Tibial artery (tissue), 1 donor: ENCODE results near the genes CYP2A13, CYP2F1 and AXL.

DNA sequence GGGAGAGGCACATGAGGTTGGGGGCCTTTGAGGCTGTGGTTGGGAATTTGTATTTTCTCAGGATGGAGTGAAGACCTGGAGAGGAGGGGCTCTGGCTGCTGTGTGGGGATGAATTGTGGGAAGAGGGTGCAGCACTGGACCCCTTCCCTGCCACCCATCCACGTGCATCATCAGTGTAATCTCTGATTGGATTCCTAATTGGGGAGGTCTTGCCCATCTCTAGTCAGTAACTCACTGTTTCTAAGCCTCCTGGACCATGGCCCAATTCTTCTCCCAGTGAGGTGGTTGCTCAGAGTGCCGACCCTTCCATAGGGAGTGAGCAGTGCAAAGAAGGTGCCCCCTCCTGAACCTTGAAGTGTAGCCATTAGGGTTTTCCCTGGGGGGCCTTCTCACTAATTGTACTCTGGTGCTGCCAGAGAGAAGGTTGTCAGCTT lies 5.5 kb downstream of the EGLN2 start:
- PRO-cap, result no peak

DNA sequence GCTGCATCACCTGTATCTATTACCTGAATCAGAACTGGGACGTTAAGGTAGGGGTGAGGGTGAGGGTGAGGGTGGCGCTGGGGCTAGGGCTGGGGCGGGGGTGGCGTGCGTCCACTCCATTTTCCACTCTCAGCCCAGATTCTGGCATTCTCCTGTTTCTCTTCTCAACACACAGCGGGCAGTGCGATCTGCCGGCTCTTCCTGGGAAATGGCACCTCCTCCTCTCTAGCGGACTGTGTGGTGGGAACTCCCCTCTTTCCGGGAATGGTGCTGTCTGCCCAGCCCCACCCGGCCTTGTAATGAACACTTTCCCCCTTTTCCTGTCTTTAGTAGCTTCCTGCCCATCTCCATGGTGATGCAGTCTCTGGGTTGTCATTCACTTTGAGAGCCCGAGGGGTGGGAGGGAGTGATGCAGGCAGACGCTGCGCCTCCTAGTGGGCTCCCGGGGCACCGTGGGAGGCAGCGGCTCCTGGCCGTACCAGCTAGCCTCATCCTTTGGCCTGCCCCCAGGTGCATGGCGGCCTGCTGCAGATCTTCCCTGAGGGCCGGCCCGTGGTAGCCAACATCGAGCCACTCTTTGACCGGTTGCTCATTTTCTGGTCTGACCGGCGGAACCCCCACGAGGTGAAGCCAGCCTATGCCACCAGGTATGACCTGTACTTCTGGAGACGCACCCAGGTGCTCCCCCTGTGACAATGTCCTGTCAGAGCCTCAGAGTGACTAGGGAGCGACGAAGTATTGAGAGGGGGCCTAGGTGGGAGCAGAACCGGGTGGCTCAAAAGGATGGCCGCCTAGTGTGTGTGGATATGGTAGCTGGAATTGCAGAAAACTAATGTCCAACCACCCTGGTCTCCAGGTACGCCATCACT lies 7.9 kb downstream of the EGLN2 start:
- PRO-cap, result bidirectional peak, plus-strand start at position 380 of the sequence, minus-strand start at position 209 of the sequence

- PRO-cap, result no peak
These were observed 8.6 kb downstream of the EGLN2 start for GRCh38 chr19:40807497-40808092.

DNA sequence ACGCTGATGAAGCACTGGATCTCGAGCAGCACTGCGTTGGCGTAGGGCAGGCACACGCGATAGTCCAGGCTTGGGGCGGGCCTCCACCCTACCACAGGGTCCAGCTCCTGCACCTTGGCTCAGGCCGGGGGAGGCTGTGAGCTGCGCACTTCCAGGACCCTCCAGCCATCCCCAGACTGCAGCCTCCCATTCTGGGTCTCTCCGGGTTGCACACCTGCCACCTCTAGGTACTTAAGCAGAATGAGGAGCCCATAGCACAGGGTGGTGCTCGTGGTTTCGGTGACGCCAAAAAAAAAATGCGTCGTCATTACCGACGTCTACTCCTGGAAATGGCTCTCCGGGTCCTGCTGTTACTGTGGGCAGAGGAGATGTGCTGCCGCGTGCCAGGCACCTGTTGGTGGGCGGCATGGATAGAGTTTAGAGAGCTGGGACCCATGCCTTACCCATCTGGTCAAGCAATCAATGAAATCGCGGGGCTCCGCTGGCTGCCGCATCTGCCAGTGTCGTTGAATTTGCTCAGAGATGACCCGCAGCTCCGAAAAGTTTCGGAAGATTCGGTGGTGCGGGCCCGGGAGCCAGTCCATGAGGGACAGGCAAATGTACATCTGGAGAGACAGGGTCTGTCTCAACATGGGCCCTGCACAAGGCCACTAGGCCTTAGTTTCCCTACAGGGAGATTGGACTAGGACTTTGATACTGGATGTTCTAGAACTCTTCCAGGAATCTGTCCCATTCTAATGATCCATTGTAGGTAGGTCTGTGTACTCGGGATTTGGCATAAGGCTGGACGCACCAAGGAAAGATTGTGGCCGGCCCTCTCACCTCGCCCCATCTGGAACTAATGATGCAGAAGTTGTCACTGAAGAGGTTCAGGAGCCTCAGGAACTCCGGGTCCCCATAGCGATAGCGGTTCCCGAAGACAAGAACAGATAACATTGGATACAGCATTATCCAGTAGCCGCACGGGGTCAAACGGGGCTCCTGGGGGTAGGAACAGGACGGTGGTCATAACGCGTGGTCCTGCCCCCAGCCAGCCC lies 10.8 kb downstream of the EGLN2 start:
- PRO-cap, result no peak

DNA sequence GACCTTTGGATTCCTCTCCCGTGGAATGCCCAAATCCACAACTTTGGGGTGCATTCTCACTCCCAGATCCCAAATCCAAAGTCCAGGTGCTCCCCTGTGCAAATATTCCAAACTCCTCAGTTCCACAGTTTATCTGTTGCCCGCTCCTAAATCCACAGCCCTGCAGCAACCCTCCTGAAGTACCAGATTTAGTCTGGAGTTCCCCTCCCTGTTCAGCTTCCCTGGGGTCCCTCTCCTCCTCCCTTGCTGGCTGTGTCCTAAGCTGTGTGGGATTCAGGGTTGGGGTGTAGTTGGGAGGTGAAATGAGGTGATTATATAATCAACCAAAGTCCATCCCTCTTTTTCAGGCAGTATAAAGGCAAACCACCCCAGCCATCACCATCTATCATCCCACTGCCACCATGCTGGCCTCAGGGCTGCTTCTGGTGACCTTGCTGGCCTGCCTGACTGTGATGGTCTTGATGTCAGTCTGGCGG lies at the start of gene CYP2A13:
CYP2A13 (plus strand) TSS at position 381 of the 476 bp plus-strand sequence.
- PRO-cap, result no peak

- PRO-cap, result no peak
These were observed 1.8 kb downstream of the CYP2A13 start for GRCh38 chr19:41090014-41090578.

GRCh38 chr19:41114240-41114724 lies at the start of gene CYP2F1:
Gene CYP2F1 (plus strand): TSS chr19:41114432.
- PRO-cap, result no peak

- PRO-cap, result no peak
These were observed 20.6 kb upstream of the CYP2S1 start for GRCh38 chr19:41172303-41172977.

DNA sequence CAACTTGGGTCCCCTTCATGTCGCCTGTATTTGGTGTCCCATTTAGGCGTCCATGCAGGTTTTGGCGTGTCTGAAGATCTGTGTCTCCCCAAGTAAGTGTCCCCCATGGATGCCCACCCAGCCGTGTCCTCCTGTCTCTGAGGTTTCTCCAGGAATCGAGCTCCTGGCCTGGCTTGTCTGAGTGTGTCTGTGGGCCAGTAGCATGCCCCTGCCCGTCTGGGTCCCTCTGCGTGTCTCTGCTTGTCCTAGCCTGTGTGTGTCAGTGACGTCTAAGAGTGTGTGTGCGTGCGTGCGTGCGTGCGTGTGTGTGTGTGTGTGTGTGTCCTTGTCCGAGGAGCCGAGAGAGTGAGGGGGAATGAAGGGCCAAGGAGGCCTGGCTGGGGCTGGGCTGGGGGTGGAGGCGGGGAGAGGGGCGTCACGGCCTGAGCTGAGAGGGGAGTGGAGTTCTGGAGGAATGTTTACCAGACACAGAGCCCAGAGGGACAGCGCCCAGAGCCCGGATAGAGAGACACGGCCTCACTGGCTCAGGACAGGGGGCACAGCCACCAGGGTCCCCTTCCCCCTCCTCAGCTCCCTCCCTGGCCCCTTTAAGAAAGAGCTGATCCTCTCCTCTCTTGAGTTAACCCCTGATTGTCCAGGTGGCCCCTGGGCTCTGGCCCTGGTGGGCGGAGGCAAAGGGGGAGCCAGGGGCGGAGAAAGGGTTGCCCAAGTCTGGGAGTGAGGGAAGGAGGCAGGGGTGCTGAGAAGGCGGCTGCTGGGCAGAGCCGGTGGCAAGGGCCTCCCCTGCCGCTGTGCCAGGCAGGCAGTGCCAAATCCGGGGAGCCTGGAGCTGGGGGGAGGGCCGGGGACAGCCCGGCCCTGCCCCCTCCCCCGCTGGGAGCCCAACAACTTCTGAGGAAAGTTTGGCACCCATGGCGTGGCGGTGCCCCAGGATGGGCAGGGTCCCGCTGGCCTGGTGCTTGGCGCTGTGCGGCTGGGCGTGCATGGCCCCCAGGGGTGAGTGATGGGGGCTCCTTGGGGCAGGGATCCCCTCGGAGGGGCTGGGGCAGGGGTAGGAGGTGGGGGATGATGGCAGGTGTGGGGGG lies at the start of gene AXL:
AXL (plus strand) TSS at position 742 of the 1,085 bp plus-strand sequence.
- PRO-cap, result bidirectional peak, plus-strand start at position 500 of the sequence, minus-strand start at position 218 of the sequence; bidirectional peak, plus-strand start at position 714 of the sequence, minus-strand start at position 793 of the sequence

DNA sequence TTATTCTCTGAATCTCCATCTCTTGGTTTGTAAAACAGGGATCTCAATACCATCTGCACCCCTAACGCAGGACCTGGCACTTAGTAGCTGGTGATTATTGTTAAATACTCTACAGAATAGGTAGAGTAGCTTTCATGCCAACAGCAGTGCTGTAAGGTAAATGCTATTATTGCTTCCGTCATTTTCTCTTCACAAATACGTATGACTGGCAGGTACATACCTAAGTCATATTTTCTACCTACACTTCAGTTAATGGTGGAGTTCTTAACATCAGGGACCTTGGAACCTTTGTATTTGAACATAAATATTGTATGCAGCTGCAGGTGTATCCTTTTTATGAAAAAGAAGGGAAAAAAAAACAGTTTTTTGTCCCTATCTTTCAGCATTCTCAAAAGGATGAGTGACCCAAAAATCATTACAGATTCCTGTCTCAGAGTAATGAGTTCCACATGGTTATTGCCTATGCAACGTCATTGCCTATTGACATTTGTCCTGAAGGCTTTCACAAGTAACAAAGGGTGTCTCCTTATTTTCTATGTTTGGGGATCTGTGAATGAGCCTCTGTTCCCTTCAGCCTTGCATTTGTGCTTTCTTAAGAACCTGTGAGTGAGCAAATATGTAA lies 14.8 kb upstream of the CCDC97 start:
- PRO-cap, result no peak

DNA sequence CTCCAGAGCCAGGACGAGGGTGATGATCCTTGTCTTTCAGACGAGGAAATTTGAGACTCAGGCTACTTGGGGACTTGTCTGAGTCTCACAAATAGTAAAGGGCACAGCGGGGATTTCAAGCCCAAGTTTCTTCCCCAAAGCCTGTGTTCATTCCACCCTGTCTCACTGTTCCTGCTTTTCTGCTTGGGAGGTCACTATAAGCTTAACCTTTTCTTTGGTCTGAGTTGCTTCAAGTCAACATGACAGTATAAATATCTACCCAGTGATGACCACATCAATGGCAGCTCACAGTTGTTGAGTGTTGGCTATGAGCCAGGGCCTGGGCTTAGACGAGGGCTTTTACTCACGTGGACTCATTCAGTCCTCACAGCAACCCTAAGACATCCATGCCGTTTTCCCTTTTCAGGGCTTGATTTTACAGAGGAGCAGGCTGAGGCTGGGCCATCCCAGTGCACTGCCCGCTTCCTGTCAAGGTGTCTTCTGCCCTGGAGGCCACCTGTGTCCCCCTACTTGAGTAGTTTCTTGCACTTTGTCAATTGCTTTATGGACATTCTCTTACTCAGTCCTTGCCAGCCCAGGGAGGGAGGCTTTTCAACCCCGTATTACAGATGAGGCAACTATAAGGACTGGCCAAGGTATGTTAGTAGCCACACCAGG lies 10.2 kb upstream of the CCDC97 start:
- PRO-cap, result no peak

DNA sequence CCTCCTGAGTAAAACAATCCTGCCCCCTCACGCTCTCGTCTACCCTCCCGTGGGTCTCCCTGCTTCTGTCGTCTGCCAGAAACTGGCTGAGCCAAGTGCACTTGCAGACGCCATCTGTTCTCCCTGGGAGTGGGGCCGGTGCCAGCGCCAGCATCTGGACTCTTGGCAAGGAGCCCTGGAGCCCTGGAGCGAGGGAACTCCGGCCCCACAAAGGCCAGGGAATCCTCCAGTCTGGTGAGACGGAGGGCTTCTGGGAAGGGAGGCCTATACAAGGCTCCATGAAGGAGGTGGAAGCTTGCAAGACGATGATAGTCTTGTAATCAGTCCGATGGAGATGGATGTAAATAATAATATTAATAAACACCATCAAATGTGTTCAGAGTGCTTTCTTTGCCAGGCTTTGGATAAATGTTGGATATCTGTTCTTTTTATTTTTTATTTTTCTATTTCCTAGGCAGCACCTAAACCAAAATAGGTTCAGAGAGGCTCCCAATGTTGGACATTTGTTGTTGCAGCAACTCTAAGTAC lies 2.2 kb upstream of the TMEM91 start:
- PRO-cap, result no peak

DNA sequence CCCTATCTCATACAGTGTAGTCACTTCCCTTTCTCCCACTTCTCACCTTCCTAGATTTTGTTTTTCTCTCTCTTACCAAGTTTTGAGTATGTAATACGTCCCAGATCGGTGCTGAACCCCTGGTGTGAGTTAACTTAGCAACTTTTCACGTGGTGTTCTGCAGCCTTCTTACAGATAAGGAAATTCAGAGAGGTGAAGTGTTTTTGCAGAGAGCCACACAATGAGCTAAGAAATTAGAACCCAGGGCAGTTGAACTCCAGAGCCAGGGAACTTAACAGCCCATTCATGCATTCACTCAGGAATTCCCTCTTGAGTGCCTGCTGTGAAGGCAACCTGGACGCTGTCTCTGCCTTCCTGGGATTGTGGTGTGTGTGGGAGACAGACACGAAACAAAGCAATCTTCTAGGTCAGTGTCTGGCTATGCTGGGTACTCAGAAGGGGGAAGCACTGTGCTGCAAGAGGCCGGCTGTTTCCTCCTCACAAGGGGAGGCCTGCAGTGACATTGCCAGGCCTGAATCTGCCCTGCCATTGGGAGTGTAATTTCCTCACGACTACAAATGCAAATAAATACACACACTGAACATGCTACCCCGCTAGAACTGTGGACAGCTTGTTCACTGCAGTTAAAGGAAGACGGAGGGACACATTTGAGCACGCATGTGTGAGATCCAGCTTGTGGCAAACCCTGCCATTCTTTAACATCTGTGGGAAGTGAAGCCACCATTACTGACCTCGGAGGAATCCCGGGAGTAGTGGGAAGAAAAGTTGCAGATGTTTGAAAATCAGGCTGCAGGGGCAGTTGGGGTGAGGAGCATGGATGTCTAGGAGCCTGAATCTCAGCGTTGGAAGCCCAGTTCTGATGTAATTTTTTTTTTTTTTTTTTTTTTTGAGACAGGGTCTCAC lies 9.7 kb downstream of the BCKDHA start:
- PRO-cap, result no peak

- PRO-cap, result no peak
These were observed 12.0 kb downstream of the B3GNT8 start for GRCh38 chr19:41415175-41415645.

GRCh38 chr19:41420329-41421164 lies 6.6 kb downstream of the B3GNT8 start:
- PRO-cap, result no peak

GRCh38 chr19:41531417-41532190 lies 44.4 kb upstream of the CEACAM21 start:
- PRO-cap, result unidirectional peak, minus-strand start at chr19:41531565

- PRO-cap, result no peak
These were observed 11.4 kb upstream of the CEACAM21 start for GRCh38 chr19:41564435-41565036.

DNA sequence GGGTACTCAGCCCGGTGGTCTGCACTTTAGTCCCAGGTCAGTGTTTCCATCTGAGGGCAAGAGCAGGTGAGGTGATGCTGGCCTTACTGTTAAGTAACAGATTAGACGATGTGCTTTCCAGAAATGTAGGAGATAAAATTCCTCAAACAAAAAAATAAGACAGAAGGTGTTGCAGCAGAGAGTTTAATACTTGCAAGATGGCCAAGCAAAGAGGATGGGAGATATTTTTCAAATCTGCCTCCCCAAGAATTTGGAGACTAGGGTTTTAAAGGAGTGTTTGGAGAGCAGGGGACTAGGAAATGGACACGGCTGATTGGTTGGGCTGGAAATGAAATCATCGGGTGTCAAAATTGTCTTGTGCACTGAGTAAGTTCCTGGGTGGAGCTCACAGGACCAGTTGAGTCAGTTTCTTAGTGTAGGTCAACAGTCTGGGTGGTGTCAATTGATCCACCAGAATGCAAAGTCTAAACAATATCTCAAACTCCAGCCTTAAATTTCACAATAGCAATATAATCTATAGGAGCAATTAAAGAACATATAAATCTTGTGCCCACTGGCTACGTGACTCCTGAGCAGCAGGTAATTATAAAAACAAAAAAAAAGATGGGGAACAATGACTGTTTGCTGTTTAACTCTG lies 22.9 kb upstream of the CEACAM4 start:
- PRO-cap, result no peak

DNA sequence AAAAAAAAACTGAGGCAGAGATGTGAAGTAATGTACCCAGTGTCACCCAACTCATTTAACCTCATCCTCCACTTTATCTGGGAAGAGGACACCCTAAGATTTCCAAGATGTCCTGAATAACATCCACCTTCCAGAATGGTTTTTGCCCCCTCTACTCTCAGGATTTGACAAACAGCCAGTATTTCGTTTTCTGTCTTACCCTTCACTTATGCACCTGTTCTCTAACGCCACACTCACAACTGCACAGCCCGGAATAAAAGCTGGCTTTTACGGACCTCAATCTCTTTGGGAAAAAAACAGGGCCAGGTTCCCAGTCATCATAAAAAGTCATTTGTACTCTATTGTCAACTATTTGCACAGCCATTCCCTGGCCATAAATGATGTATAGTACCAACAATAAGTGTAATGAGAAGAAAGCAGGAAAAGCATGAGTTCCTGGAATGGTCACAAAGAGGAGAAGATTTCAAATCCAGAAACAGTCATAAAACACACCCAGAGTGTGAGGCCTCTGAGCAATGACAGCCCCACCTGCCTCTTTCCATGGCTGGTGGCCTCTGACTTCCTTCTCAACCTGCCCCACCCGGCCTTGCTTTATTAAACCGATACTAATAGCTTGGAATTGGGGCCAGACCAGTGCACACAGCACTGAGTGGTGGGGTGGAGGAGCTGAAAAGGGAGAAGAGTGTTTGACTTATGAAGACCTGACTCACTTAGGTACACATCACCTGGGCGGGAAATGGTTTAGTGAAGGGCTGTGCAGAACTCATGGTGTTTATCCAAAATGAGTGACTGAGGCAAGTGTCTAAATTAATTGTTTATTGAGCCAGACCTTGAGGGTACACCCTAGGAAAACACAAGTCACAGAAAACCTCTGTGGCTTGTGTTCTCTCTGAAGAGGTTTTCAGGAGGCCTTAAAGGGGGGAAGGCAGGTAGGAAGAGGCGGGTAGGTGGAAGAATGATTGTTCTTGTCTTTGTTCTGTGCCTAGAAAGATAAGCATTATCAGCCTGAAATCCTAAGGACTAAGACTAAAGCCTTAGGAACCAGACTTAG lies 20.8 kb upstream of the CEACAM6 start:
- PRO-cap, result no peak

DNA sequence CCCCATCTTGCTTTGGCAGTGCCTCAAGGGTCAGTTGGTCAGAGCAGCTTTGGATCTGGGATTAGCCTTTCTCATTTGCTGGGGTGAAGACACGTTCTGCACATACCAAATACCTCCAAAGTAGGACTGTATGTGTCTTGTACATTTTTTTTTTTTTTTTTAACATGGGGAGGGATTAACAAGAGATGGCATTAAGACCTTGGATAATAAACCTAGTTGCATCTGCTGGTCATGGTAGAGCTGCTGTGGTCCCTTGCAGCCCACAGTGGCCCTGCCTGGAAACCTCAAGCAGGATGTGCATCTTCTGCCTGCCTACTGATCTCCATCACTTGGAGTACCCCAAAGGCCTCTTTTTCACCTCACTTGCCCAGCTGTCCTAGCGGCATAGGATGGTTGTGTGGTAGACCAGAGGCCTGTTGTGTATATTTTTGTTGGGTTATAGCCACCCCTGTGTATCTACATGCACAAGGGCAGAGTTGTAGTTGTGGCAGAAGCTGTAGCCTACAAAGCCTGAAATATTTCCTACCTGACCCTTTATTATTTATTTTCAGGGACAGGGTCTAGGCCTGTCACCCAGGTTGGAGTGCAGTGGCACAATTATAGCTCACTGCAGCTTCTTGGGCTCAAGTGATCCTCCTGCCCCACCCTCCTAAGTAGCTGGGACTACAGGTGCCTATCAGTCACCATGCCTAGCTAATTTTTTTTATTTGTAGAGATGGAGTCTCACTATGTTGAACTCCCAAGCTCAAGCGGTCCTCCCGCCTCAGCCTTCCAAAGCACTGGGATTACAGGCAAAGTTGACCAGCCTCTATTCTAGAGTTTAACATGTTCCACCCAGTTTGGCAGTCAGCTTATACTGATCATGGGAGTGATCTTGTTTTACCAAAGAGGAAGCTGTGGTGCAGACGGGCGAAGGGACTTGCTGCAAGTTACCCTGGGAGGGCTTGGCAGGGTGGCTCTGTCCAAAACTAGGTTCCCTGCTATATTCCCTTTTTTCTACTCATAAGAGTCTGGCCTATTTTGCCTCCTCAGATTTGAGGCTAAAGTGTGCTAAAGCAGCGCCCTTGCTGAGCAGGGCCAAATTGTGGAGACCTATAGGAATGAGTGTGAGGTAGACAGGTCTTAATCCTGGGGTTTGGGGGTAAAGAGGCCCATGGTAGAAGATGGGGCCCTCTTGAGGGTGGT lies 2.8 kb downstream of the RPS19 start:
- PRO-cap, result no peak